Colonic mucosa (tissue), 1 donor: Measurements from ENCODE around the gene CAPRIN2.

DNA sequence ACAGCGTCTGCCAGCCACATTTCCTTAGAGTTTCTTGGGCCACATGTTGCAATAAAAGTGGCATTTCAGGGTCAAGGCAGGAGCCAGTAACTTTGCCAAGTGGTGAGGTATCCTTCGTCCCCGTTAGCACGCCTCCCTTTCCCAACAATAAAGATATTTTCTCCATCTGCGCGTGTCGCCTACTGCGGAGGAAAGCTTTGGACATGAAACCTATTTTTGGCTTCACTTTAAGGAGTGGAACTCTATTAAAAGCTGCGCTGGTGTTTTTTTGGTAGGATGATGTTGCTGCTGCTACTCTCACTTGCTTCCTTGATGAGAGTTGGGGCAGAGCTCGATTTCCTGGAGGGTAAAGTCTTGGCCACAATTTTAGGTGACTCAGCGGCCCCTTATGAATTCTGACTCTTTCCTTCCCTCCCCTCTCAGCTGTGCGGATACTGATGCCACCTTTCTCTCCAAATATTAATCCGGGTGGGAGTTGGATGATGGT, 851 bp downstream of the CCDC91 start:
- PRO-cap: unidirectional peak, minus-strand start at position 311 of the sequence

GRCh38 chr12:28204536-28205273, 14.4 kb downstream of the CCDC91 start:
- PRO-cap: no peak

- PRO-cap: no peak
Observed at GRCh38 chr12:28253105-28253730, 63.0 kb downstream of the CCDC91 start.

DNA sequence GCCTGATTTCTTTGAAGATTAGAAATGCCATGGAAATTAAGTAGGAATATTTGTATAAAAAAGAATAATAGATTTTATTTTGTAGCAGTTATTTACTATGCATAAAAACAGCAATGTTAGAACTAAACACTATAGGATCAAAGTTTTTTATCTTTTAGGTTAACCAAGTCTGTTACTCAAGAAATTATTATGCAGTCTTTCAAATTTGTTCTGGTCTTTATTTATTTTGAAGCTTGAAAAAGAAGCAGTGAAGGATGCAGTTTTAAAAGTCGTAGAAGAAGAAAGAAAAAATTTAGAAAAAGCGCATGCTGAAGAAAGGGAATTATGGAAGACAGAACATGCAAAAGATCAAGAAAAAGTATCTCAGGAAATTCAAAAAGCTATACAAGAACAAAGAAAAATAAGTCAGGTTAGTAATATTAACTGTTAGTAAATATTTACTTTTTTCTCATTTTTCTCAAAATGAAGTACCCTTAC, 262.0 kb downstream of the CCDC91 start:
- PRO-cap: no peak

GRCh38 chr12:28998306-28998642, 150.8 kb upstream of the FAR2 start:
- PRO-cap: no peak

- PRO-cap: no peak
Observed at GRCh38 chr12:29041873-29042149, 107.3 kb upstream of the FAR2 start.

DNA sequence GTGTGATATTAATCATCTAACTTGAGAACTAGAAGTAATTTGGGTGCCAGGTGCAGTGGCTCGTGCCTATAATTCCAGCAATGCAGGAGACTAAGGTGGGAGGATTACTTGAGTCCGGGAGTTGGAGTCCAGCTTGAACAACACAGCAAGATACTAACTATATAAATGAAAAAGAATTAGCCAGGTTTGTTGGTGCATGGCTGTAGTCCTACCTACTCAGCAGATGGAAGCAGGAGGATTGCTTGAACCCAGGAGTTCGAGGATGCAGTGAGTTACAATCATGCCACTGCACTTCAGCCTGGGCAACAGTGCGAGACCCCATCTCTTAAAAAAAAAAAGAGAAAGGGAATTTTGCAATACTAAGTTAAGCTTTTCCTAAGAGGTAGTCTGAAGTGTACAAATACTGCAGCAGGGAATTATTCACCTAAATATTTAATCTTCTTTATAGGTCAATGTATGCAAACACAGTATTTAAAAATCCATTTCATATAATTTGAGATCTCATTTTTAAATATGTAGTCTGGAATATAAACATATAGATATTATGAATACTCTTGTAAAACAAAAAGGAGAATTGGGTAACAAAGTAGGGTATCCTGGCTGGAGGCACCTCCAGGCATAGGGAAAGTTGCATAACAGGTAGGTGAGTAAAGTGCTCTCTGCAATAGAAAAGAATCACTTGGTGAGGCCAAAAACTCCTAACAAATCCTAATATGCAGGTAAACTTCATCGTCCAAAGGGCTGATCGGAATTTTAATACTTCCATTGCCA, 42.5 kb downstream of the ERGIC2 start:
- PRO-cap: no peak

DNA sequence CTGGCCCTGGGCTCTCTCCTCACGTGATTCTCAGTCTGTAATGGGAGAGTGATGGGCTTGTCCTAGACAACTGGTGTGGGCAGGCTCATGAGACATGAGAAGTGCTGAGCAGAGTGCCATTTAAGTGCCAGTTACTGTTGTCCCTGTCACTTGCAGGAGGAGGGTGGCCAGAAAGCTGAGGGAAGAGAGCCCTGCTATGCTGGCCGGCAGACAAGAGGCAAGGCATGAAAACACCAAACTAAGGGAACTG, 48.6 kb upstream of the OVCH1 start:
- PRO-cap: no peak

GRCh38 chr12:29563561-29564261, 66.2 kb upstream of the OVCH1 start:
- PRO-cap: no peak

GRCh38 chr12:29591113-29591710, 93.7 kb upstream of the OVCH1 start:
- PRO-cap: no peak

GRCh38 chr12:29603994-29604612, 106.6 kb upstream of the OVCH1 start:
- PRO-cap: no peak

DNA sequence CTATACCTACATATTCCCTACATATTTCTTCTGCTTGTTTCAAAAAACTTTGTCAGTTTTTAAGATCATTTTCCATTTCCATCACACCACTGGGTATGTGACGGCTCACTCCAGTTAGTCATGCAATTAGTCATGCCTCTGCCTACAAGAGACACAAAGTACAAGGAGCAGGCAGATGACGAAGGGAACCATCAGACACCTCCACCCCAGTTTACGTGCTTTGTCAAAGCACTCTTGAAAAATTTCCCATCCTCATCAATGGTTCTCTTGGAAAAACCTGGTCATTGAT, 119.5 kb upstream of the OVCH1 start:
- PRO-cap: no peak

DNA sequence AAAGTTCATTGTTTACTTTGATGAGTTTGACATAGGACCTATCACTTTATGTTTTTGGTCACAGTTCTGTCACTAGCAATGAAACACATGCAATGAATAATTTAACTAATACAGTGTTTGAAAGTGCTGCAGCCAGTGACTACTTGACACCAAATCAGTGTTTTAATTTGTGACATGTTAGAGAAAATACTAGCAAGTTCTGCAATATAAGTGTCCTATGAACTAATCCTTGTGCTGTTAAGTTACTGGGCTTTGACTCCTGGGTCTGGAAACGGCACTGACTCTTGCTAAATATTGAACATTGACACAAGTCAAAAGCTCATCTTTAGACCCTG, 268.2 kb downstream of the IPO8 start:
- PRO-cap: no peak

DNA sequence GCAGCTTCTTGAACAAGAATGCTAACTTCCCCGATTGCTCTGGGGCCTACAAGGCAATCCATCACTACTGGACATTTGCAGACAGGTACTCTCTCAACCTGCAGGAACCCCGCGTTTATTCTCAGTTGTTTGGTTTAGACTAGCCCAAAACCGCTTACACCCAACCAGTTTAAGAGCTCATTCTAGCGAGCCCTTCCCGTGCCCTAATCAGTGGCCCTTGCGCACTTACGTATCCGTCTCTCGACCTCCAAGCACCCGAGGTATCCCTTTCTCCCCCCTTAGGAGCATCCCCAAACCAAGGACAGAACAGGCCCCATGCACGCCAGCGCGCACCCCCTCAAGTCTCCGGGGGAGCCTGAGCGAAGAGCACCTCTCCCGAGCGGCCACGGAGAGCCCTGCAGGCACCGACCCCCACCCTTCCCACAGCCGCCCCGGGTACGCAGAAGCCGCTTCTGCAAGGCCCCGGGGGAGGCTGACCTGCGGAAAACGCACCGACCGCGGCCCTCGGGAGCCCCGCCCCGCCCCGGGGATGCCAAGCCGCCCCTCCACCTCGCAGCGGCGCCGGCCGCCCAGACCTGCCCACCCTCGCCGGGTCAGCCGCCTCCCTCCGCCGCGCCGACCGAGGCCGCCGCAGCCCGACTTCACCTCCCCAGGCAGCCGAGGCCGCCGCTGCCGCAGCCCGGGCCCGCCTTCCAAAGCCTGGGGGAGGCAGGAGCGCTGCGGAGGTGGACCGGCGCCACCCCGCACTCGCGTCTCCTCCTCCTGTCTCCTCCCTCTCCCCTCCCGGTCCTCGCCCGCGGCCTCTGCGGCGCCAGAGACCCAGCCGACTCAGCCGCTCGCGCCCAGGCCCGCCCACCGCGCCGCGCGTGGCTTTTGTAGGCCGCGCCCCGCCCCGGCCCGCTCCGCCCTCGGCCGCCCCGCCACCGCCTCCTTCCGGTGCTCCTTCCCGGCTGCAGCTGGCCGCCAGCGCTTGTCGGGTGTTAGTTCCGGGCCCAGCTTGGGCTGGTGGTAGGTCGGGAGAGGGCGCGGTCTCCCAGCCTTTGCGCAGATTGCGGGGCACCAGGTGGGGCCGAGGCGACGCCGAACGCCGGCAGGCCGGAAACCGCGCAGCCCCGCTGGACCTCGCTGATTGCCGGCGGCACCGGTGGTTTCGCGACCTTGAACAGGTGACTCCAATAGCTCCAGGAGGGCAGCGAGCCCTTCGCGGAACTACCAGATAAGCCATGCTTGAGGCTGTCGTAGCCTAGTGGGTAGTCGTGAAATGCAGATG, at the start of gene CAPRIN2:
CAPRIN2 (minus strand) TSS at position 846 of the 1,270 bp plus-strand sequence.
- PRO-cap: bidirectional peak, plus-strand start at position 989 of the sequence, minus-strand start at position 671 of the sequence

DNA sequence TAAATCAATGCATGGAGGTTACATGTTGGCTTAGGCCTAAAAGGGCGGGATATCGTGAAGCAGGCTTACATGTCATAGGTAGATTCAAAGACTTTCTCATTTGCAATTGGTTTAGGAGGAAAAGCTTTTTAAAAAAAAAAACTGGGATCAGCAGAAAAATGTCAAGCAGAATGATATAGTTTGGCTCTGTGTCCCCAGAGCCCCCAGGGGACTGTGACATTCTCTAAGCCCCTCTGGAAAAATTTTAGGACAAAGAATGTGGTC, 36.3 kb upstream of the CAPRIN2 start:
- PRO-cap: unidirectional peak, plus-strand start at position 133 of the sequence

- PRO-cap: bidirectional peak, plus-strand start at chr12:30795699, minus-strand start at chr12:30795617
Observed at GRCh38 chr12:30795528-30795819, 40.7 kb upstream of the CAPRIN2 start.

GRCh38 chr12:30945551-30945862, 19.0 kb downstream of the TSPAN11 start:
- PRO-cap: no peak

- PRO-cap: no peak
Observed at GRCh38 chr12:31586630-31587290, 4.2 kb downstream of the DENND5B start.

DNA sequence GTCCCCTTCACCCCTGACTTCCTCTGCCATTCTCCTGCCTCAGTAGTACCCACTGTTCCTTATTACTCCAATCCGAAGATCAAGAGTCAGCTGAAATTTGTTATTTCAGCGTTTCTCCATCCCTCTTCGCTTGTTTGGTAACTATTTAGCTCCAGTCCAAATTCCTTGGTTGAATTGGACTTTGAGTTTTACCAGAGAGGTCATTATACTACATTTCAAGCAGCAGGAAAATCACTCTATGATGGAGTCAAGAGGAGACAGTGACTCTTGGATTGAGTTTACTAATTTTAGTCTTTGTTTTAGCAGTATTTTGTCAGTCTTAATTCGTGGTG, 4.6 kb downstream of the ETFBKMT start:
- PRO-cap: no peak

GRCh38 chr12:31737135-31737837, 8.5 kb upstream of the AMN1 start:
- PRO-cap: no peak